NB4 (cell line): ENCODE data around the genes RGR and ATAD1.

DNA sequence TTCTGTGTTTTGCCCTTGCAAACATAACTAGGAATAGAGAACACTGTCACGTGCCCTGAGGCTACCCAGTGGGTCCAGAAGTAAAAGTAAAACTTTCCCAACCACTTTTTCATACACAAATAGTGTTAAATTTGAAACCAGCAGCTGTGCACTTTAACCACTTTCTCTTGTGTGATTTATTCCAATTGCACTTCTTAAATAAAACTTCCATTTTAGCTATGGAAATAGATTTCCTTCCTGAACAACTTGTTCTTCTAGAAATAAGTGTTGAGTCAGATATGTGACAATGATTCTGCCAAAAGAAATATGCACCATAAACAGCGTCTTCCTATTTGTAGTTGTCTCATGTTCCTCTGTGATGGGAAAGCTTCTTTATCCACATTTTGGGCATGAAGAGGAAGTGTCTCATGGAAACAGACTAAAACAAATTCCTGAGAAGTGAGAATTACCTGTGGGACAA, 414.4 kb upstream of the GHITM start:
- RRBS = no CpG with 5 or more reads among the region's 2 CpGs

GRCh38 chr10:84244513-84244946, 323 bp upstream of the RGR start:
- RRBS = no CpG with 5 or more reads among the region's 7 CpGs

- RRBS = no CpG with 5 or more reads among the region's 10 CpGs
Observed at GRCh38 chr10:84244947-84245548, at the start of gene RGR. RGR (plus strand) TSS chr10:84245053.

DNA sequence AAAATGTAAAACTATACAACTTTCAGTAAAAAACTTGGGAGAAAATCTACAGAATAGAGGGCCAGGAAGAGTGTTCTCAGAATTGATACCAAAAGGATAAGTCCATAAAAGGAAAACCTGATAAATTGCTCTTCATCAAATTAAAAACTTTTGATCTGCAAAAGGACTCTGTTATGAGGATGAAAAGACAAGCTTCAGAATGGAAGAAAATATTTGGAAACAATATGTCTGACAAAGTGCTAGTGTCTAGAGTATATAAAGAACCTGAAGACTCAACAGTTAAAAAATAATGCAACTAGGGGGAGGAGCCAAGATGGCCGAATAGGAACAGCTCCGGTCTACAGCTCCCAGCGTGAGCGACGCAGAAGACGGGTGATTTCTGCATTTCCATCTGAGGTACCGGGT, 34.8 kb downstream of the RGR start:
- RRBS = no CpG with 5 or more reads among the region's 7 CpGs

DNA sequence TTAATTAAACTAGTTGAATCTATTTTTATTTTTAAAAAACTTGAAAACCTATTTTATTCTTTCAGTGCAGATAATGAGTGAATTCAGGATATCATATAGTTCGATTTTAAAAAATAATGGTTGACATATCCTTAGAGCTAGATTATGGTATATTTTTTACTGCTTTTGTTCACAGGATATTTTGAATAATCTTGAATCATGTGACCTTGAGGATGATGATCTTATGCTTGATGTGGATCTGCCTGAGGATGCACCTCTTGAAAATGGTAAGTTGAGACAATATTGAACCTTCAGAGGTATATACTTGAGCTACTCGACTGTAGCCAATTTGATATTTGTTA, 89.2 kb downstream of the CCSER2 start:
- RRBS = no CpG with 5 or more reads among the region's 2 CpGs

DNA sequence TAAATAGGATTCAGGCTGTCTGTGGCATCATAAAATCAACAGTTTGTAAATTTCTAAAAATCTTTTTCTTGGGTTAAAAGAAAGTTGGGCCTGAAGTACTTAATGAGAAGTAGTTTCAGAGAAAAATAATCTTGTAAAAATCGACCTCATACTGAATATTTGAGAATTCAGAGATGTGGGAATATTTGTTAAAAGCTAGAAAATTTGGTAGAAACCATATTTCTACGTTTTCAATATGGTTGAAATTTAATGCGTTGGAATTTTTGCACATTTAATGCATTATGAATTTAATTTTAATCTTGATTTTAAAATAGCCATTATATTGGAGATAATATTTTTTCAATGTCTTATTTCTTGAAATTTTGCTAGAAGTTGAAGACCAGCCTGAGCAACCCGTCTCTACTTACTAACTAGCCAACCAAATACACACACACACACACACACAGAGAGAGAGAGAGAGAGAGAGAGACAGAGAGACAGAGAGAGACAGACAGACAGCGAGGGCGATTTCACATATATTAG, 108.4 kb downstream of the CCSER2 start:
- RRBS = no CpG with 5 or more reads among the region's 6 CpGs

DNA sequence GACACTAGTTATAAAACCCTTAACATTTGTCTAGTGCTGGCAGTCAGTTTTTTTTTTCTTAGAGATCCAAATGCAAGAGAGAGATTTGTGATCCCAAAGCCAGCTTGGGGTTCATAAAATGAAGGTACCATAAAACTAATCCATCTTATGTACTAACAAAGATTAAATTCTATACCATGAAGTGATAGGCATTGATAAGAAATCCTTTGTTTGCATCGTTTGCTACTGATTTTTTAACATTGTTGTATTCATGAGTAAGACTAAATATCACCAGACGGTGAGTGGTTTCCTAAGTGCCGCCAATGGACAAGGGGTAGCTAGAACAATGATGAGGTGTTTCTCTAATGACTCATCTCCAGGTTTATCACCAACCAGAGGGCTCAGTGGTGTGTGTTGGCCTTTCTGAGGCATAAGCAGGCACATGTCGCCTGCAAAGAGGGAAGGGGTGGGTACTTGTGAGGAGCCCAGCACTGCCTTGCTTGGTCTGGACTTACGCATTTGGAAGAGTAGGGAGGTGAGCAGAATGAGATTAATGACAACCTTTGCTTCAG, 722.8 kb downstream of the GRID1 start:
- RRBS = no CpG with 5 or more reads among the region's 5 CpGs

GRCh38 chr10:86674569-86675015, 6.3 kb downstream of the LDB3 start:
- RRBS = no CpG with 5 or more reads among the region's 5 CpGs

DNA sequence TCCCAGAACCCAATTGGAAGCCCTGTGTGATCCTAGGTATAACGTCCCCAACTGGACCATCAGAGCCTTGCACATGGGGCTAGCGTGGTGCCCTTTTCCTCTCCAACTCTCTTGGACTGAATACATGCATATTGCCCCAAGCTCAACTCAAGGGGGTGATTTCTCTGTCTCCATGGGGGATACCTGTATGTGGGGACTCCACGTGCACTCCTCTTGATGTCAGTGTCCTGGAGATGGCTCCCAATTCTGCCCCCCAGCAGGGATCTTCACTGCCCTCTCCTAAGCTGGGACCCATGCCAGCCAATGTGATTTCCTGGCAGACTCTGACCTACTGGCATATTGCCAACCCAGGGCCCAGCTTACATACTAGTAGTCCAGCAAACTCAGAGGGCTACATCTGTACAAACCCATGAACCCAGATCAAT, 26.3 kb upstream of the BMPR1A start:
- RRBS = no CpG with 5 or more reads among the region's 3 CpGs

DNA sequence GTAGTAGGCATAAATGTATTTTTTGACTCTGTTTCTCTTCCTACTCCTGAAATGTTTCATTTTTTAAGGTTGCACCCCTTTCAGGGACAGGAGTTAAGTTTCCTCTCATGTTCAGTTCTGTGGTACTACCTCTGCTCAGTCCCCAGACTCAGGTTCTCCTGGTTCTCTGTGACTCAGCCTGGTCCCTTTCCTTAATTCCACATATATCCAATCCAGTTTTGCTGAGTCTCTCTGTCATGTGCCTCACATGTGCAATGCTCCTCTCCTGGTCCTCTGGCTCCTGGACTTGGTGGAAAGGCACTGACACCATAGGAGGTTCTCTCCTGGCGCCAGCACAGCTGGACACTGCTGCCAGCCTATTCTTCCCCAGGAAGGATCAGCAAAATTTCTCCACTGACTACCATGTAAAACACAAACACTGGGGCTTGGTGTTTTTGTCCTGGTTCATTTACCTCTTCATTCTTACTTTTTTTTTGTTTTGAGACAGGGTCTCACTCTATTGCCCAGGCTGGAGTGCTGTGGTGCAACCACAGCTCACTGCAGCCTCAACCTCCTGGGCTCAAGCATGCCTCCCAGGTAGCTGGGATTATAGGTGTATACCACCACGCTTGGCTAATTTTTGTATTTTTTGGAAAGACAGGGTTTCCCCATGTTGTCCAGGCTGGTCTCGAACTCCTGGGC, 27.7 kb downstream of the GLUD1 start:
- RRBS = no CpG with 5 or more reads among the region's 3 CpGs

GRCh38 chr10:87341610-87342054, 15.9 kb upstream of the NUTM2D start:
- RRBS = no CpG with 5 or more reads among the region's 39 CpGs

DNA sequence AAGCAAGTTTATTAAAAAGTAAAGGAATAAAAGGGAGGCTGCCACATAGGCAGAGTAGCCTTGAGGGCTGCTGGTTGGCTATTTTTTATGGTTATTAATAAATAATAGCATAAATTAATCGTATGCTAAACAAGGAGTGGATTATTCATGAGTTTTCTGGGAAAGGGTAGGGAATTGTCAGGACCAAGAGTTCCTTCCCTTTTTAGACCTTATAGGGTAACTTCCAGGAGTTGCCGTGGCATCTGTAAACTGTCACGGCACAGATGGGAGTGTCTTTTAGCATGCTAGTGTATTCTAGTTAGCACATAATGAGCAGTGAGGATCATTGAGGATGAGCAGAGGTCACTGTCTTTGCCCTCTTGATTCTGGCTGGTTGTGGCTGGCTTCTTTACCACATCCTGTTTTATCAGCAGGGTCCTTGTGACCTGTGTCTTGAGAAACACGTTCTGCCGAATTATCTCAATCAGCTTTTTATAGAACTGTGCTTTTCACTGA, 41.4 kb downstream of the MINPP1 start:
- RRBS = no CpG with 5 or more reads among the region's 5 CpGs

GRCh38 chr10:87732914-87733445, 73.3 kb downstream of the PAPSS2 start:
- RRBS = no CpG with 5 or more reads among the region's 6 CpGs

- RRBS = under 1% methylated on average over 29 of the region's 73 CpGs
Observed at GRCh38 chr10:87817425-87818649, at the start of gene ATAD1. ATAD1 (minus strand) TSS chr10:87818226.

GRCh38 chr10:87935750-87936732, 72.6 kb downstream of the PTEN start:
- RRBS = no CpG with 5 or more reads among the region's 3 CpGs

DNA sequence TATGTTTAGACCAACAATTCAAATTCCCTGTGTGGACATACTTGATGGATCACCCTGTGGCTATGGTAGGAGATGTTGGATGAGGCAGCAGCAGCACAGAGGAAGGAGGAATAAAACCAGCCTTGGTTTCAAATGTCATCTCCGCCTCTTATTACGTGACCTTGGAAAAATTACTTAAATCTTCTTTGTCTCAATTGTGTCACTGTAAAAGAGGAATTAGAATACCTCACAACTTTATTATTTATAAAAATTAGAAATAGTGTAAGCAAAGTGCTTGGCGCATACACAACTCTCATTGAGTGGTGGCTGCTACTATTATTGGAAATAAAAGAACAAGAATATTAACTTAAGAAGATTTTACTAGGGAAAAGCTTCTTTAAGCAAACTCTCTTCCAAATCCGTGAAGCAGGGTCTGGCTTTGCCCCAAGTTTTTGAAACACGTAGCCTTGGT, 283.7 kb downstream of the PTEN start:
- RRBS = no CpG with 5 or more reads among the region's 5 CpGs

GRCh38 chr10:88152774-88153412, 289.5 kb downstream of the PTEN start:
- RRBS = no CpG with 5 or more reads among the region's 1 CpG

- RRBS = no CpG with 5 or more reads among the region's 1 CpG
Observed at GRCh38 chr10:88254037-88254696, 329.0 kb downstream of the RNLS start.

- RRBS = no CpG with 5 or more reads among the region's 1 CpG
Observed at GRCh38 chr10:88651202-88651659, 13.0 kb upstream of the LIPF start.

GRCh38 chr10:88937843-88938457, 14.6 kb downstream of the ACTA2 start:
- RRBS = no CpG with 5 or more reads among the region's 4 CpGs